Myometrial cell (primary cell): Measurements from ENCODE around the gene SNAI1.

- RAMPAGE, long total RNA, result no peak
Measured at GRCh38 chr20:49691696-49692031, 22.0 kb downstream of the B4GALT5 start.

DNA sequence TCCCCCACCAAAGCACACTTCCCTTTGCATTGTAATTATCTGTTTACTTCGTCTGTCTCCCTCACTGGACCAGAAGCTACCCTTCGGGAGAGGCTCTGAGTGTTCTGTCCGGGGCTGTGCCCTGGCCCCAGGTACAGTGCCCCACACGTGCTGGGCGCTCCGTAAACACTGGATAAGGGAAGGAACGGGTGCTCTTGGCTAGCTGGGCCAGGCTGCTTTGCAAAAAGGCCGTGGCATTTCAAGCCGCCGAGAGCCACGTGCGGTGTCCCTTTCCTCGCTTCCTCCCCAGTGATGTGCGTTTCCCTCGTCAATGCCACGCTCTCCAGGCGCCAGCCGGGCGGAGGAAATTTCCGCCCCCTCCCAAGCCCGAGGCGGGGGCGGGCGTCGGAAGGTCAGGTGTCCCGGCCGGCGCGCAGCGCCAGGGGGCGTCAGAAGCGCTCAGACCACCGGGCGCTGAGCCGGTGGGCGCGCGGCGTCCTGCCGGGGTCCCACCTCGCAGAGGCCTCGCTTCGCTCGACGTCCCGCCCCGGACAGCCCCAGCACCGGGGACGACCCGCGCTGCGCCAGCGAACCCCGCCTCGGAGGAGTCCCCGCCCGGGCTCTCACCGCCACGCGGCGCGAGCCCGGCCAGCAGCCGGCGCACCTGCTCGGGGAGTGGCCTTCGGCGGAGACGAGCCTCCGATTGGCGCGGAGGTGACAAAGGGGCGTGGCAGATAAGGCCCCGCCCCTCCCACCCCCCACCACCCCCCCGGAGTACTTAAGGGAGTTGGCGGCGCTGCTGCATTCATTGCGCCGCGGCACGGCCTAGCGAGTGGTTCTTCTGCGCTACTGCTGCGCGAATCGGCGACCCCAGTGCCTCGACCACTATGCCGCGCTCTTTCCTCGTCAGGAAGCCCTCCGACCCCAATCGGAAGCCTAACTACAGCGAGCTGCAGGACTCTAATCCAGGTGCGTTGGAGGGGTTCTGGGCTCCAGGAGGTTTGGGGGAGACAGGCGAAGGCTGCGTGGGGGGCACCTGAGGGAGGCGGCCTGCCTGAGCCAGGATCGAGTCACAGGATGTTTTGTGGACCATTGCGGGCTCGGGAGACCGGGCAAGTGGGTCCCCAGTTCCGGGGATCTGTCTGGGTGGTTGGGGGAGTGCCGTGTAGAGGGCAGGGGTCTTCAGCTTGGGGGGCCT, at the start of gene SNAI1:
SNAI1 (plus strand) TSS at position 787 of the 1,177 bp plus-strand sequence.
- RAMPAGE, long total RNA, result no peak

DNA sequence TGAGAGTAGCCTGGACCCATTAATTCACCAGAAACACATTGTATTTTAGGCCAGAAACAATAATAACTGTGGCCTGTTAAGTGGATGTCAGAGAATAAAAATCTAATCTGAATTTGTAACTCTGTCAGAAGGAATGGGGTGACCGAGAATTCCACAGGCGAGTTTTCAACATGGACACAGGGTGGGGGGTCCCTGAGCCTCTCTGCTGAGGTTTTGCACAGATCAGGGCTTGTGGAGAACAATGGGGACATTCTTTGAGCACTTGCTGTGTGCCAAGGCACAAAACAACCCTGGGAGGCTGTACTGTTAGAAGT, 44.0 kb downstream of the SNAI1 start:
- RAMPAGE, long total RNA, result no peak

- RAMPAGE, long total RNA, result no peak
Measured at GRCh38 chr20:50186832-50187367, 3.7 kb upstream of the CEBPB start.

DNA sequence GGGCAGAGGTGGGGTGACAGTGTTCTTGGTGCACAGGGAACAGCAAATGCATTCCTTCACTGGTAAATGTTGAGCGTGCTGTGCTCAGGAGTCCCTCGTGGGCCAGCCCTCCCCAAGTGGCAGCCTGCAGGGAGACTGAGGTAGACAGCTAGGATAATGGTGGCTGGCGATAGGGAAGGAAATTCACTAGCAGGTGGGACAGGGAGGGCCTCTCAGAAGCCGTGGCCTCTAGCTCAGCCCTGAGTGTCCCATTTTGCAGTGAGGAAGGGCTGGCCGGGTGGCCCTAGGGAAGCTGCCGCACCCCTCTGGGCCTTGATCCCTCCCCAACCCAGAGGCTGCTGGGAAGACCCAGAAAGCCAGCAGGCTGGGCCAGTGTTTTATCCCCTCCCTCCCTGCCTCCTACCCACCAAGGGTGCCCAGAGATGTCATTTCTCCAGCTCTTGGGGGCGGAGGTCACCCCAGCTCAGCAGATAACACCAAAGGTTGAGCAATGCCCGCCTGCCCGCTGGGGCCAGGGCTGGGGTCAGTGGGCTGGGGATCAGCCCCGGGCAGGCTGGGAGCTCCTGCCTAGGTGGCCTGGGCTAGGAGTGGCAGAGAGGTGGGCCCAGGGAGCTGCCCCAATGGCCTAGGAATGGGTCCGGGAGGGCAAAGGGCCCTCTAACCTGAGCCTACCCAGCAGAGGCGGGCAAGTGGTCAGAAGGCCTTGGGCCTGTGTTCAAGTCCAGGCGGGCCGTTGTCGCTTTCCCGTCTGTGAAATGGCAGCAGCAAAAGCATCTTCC, 1.7 kb upstream of the CEBPB start:
- RAMPAGE, long total RNA, result no peak

DNA sequence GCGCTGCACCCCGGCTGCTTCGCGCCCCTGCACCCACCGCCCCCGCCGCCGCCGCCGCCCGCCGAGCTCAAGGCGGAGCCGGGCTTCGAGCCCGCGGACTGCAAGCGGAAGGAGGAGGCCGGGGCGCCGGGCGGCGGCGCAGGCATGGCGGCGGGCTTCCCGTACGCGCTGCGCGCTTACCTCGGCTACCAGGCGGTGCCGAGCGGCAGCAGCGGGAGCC, 764 bp downstream of the CEBPB start:
- RAMPAGE, long total RNA, result no peak

GRCh38 chr20:50191704-50192674, 1.4 kb downstream of the CEBPB start:
- RAMPAGE, long total RNA, result no peak

DNA sequence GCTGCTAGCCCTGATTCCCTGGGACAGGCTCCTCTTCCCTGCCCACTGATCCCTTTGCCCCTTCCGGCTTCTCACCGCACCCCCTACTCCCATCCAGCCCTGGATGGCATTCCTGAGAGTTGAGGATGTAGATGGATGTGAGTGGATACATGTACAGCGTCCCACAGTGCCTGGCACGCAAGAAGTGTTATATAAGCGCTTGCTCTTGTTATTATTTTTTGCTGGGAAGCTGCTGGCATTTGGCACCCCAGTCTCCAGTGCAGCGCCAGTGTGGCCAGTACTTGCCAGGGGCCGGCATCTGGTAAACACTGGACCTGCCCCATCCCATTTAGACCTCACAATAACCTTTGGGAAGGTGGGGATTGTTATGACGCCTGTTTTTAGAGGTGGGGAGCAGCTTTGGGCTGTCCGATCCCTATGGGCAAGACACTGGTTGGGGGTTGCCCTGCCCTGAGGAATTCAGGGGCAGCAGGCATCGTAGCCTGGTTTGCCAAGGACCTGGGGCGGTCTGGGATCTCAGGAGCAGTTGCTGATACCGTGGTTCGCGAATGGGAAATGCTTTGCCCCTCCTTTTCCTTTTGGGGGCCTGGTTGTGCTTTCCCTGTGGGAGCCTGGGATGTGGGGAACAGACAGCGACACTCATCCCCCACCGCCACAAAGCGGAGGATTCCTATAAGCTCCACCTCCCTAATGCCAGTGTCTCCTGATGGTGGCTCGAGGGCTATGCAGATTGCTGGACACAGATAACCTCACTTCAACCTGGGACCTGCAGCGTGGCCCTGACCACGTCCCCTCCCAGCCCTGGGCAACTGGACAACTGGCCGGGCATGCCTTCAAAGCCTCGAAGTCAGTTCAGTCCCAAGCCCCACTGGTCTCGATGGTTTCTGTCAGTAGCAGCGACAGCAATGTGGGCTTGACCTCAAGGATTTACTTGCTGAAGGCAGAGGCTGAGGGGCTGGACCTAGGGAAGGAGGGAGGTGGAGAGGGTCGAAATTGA, 3.1 kb downstream of the CEBPB start:
- RAMPAGE, long total RNA, result no peak

GRCh38 chr20:50195037-50196039, 4.7 kb downstream of the CEBPB start:
- RAMPAGE, long total RNA, result no peak

DNA sequence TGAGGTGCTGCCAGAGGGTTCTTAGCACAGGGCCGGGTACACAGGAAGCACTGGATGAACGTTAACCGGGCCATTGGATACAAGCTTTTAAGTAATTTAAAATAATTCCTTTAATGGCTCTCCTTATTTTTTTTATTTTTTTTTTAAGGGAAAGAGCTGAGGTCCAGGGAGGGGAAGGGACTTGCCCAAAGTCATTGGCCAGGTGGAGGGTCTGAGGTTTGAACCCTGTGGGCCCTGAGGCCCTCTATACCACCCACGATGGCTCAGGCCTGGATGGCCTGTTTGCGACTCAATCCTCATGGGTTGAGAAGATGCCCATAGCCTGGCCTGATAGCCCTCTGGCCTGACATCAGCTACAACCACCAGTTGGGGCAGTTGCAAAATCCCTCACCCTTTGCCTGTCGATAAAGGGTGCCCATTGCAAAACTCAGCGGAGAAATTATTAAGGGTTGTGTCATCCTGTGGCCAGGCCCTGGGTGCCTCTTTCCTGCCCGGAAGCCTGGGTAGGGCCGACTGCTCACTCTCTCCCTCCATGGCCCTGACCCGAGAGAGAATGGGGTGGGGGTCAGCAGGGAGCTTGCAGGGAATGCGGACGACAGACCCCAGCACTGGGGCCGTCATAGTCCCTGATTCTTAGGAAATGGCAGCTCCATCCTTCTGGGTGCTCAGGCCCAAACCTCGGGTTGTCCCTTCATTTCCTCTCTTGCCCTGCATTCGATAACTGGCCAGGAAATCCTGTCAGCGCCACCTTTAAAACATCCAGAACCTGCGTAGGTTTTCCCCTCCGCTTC, 30.8 kb downstream of the CEBPB start:
- RAMPAGE, long total RNA, result no peak

DNA sequence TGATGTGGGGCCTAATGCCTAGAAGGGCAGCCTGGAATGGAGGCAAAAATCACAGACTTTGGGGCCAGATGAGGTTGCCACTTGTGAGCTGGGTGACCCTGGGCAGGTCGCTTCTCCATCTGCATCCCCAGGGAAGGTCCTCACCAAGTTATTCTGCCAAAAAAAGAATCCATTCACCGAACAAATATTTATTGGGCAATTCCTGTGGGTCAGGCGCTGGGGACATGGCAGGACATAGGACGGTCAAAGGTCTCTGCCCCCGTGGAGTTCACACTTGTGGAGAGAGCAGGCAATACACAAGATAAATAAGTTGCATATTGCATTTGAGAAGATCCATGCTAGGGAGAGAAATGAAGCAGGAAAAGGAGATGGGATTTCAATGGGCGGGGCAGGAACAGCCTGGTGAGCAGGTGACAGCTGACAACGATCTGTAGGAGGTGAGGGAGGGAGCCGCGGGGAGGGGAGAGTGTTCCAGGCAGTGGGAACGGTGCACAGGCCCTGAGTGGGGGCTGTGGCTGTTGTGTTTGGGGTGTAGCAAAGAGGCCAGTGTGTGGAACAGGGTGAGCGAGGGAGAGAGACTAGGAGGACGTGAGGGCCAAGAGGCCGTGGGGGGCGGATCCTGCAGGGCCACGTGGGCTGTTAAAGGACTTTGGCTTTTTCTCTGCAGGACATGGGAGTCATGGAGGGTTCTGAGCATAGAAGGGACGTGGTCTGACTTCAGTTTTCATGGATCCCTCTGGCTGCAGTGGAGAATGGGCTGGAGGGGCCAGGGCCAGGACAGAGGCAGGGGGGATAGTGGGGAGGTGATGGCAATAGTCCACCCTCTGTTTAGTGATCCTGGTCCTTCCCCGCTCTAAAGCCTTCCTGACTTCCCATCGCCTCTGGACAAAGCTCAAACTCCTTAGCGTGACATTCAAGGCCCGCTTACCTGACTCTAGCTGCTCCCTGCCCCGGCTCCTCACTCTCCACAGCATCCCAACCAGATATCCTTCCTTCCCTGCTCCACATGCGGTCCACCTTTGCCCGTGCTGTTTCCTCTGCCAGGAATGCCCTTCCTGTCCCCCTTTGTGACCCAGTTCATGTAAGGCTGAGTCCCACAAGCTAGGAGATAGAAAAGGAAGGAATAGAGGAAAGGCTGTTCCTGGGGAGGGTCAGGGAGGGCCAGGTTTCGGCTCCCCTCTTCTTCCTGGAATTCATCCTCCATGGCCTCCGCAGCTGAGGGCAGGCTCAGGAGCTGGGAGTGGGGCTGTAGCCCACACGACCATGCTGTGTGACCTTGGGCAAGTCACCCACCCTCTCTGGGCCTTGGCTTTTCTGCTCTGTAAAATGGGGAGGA, 115.7 kb downstream of the CEBPB start:
- RAMPAGE, long total RNA, result no peak

GRCh38 chr20:50308256-50308550, 117.6 kb downstream of the CEBPB start:
- RAMPAGE, long total RNA, result no peak

- RAMPAGE, long total RNA, result no peak
Measured at GRCh38 chr20:50317561-50318066, 127.0 kb downstream of the CEBPB start.

GRCh38 chr20:50321241-50321779, 130.7 kb downstream of the CEBPB start:
- RAMPAGE, long total RNA, result no peak

GRCh38 chr20:50390588-50391237, 119.5 kb upstream of the PTPN1 start:
- RAMPAGE, long total RNA, result no peak

GRCh38 chr20:50430606-50431132, 79.5 kb upstream of the PTPN1 start:
- RAMPAGE, long total RNA, result no peak

GRCh38 chr20:50460526-50461304, 49.5 kb upstream of the PTPN1 start:
- RAMPAGE, long total RNA, result no peak

- RAMPAGE, long total RNA, result no peak
Measured at GRCh38 chr20:50519406-50520025, 9.3 kb downstream of the PTPN1 start.

DNA sequence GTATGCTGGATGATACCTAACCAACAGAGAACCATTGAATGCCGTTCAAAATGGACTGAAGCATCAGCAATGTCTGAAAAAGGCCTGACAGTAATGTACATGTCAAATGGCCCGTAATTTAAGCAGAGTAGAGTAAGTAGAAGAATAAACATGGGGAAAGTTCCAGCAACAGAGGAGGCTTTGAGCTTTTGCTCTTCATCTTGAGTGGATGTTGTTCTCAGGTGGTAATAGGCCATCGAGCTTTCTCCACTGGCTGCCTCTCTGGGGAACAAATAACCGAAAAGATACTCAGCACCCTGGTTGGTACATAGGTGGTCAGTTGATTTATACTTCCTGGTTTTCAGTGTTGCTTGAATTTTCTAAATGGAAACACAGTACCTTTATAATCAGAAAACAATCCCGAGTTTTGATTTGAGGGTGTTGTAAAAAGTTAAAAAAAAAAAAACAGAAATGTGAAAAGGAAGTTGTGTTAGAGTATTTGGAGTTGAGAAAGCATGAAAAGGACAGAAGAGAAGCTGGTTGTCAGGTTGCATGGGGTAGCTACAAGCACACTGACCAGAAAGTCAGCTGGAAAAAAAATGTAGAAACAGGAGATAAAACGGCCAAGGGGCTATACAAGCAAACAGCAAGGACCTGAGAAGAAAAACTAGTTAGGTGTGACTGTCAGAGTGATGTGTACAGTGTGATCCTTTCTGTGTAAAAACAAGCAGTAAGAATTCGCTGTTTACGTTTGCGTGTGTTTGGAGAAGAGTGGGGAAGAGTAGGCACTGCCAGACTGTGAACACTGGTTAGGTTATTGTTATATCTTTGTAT, 27.8 kb downstream of the PTPN1 start:
- RAMPAGE, long total RNA, result no peak

- RAMPAGE, long total RNA, result no peak
Measured at GRCh38 chr20:50587105-50588007, 77.2 kb downstream of the PTPN1 start.